ReNcell CX (cell line): ENCODE measurements around the genes PAN2, PTGES3 and LRP1.

DNA sequence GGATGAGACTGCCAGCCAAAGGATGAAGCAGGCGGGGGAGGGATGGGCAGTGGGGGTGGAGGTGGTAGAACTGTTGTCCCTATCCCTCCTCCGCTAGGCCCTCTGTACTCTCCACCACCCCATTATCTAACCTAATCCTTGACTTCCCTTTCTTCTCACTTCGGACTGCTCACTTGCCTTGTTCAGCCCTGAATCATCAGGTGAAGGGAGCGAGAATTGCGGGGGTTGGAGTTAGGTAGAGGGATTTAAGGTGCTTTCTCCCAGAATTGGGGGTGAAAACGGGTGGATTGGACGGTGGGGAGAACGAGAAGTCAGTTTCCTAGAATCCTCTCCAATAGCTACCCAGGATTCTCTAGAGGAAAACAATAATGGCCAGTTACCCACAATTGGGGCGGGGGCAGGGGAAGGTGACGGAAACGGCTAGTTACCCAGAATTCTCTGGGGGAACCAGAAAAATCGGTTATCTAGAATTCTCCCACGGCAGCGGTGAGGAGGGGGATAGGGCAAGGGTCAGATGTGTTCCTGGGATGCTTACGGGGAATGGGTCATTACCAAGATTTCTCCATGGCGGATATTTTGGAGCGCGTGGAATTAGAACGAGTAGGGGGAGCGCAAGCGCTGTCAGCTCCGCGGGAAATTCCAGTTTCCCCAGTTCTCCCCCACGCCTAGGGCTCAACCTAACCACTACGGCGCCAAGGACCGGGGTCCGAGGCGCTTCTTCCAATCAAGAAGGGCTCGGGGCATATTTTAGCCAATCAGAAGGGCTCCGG lies at the start of gene PAN2:
Gene PAN2, minus strand, starts transcription at position 691 of the 770 bp plus-strand sequence.
- PRO-cap = bidirectional peak, plus-strand start at position 469 of the sequence, minus-strand start at position 364 of the sequence; bidirectional peak, plus-strand start outside the sequence, minus-strand start at position 641 of the sequence

DNA sequence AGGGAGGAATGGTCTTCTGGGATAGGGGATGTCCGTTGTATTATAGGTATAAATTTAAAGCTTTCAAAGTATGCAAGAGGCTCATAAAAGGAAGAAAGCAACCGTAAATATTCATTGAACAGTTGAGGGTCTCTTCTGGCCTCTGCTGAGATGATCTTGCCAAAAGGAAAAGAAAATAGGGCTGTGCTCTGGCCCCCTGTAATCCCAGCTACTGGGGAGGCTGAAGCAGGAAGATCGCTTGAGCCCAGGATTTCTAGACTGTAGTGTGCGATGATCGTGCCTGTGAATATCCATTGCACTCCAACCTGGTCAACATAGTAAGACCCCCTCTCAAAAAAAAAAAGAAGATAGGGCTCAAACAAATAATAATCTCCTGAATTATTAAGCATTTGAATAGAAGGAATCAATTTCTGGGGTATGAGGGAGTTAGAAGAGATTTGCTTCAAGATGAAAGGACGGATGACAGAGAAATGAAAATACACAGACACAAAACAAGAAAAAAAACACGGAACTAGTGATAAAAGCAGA lies 548 bp upstream of the TIMELESS start:
- PRO-cap = no peak

- PRO-cap = no peak
Measured at GRCh38 chr12:56631786-56632028, 1.6 kb upstream of the BAZ2A start.

GRCh38 chr12:56682255-56683286 lies 5.5 kb downstream of the PTGES3 start:
- PRO-cap = no peak

- PRO-cap = no peak
Measured at GRCh38 chr12:56686878-56687712, 989 bp downstream of the PTGES3 start.

DNA sequence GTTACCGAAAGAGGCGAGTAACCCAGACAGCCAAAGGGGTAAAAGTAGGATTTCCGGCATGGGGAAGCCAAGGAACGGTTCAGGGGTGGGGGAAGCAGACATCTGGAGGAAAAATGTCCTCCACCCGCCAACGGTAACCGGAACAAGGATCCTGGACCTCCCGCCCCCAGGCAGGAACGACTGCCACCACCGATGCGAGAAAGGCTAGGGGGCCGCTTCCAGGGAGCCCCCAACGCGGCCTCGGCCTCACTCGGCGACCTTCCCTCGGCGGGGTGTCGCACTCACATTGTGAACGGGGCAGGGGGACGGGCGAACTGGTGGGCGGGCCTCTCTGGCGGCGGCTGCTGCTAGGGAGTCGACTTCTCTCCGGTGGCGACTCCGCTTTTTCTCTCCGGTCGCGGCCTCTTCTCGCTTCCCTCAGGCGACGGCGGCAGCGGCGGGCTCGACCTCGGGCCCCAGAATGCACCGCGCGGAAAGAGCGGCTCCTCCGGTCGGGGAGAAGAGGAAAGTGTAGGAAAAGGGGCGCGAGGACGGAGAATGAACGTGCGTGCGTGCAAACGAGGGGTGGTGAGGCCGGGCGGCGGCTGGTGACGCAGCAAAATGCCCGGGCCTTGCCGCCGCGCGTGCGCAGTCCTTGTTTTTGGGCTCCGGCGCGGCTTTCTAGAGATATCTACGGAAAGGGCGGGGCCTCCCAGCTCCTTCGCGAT lies at the start of gene PTGES3:
Gene PTGES3, minus strand, starts transcription at position 572 of the 707 bp plus-strand sequence.
- PRO-cap = bidirectional peak, plus-strand start at position 337 of the sequence, minus-strand start at position 277 of the sequence; bidirectional peak, plus-strand start outside the sequence, minus-strand start at position 456 of the sequence

DNA sequence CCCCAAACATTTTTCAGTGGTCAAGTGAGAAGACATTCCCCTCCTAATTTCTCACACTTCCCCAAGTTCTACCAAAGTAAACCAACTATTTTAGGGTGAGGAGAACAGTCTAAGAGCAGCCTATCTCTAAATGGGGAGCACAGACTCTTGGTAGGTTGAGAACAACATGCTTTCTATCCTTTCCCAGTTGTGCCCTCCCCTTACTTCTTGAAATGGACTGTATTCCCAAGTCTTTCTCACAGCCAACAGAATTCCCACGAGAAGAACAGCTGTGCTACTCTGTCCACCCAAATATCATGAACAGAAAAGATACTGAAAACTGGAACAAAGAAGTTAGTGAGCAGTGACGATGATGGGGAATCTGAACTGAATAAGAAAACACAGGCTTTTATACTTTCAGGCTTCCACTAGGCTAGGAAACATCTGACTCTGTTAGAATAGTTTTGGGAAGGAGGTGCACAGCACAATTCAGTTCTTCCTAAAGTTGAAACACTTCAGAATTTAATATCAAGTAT lies 3.4 kb downstream of the NACA start:
- PRO-cap = no peak

GRCh38 chr12:56770749-56771076 lies 7.6 kb downstream of the HSD17B6 start:
- PRO-cap = no peak

DNA sequence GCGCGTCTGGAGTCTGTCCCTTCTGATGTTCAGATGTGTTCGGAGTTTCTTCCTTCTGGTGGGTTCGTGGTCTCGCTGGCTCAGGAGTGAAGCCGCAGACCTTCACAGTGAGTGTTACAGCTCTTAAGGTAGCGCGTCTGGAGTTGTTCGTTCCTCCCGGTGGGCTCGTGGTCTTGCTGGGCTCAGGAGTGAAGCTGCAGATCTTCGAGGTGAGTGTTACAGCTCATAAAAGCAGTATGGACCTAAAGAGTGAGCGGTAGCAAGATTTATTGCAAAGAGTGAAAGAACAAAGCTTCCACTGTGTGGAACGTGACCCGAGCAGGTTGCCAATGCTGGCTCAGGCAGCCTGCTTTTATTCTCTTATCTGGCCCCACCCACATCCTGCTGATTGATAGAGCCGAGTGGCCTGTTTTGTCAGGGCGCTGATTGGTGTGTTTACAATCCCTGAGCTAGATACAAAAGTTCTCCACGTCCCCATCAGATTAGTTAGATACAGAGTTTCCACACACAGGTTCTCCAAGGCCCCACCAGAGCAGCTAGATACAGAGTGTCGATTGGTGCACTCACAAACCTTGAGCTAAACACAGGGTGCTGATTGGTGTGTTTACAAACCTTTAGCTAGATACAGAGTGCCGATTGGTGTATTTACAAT lies 31.9 kb downstream of the HSD17B6 start:
- PRO-cap = no peak

GRCh38 chr12:56985679-56986094 lies 8.6 kb upstream of the GPR182 start:
- PRO-cap = no peak

DNA sequence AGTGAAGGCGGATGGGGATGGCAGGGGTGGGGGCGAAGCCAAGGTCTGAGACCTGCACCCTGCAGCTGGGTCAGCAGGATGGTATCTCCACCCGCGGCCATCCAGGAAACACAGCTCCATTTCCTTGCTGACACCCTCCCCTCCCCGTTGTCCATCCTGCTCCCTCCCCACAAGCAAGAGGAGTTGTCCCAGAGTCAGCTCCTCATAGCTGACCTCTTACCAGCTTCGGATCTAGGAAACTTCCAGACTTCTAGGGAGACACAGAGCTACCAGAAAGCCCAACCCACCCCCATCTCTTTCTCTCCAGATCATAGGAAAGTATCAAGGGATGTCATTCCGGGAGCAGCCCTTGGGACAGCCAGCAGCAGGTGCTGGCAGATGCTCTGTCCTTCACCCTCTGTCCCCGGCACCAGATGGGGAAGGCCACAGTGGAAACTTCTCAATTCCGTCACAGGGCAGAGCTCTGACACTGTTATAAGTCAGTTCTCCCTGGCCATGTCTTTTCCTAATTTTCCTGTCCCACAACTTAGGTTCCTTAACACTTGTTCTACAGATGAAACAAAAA lies 2.8 kb downstream of the GPR182 start:
- PRO-cap = no peak

DNA sequence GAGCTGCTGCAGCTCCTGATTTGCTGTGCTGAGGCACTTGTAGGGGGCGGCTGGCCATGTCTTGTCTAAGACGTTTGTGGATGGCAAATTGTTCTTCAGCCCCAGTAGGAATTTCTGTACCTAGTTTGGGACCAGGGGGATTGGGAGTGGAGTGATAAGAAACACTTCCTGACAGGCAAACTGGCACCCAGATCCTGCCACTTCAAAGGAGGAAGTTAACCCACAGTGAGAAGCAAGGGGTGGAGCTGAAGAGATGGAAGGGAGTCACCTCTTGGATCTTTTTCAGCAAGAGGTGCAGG lies 14.7 kb upstream of the TAC3 start:
- PRO-cap = no peak

DNA sequence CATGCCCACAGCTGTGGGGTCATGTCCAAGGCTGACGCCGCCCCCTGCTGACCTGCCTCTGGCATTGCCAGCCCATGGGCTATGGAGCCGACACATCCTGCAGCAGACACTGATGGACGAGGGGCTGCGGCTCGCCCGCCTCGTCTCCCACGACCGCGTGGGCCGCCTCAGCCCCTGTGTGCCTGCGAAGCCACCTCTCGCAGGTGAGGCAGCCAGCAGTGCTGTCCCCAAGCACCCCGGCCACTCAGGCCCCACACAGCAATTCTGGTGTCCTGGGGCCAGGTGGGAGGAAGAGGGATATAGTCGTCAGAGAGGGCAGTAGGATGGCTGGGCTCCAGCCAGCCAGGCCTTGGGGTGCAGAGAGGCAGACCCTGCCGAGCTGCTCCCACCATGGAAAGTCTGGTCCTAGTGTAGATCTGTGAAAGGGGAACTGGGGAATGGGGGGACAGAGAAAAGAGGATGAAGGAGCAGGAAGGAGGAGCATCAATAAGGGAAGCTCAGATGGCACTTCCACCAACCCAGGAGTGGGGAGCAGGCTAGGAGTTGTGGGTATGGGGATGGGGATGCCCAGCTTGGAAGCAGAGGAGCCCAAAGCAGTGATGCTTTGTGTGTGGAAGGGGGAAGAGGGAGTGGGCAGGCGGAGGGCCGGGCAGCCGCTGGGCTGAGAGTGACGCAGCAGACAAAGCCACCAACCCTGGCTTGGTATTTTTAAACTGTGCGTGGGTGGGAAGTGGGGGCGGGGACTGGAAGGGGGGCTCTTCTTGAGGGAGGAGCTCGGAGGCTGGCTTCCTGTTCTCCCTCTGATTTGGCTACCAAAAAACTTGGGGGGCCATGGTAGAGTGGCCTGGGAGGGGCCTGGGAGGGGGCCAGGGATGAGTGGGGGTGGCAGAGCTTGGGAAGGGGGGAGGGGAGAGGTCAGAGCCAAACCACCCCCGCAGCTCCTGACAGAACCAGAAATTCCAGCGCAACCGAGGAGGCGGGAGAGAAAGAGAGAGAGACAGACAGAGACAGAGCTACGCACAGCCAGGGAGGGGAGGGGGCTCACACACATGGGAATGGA lies 4.8 kb downstream of the NAB2 start:
- PRO-cap = no peak

- PRO-cap = bidirectional peak, plus-strand start at chr12:57128494, minus-strand start at chr12:57128336
Measured at GRCh38 chr12:57128193-57129235, at the start of gene LRP1. Gene LRP1 (plus strand): TSS chr12:57128483.

DNA sequence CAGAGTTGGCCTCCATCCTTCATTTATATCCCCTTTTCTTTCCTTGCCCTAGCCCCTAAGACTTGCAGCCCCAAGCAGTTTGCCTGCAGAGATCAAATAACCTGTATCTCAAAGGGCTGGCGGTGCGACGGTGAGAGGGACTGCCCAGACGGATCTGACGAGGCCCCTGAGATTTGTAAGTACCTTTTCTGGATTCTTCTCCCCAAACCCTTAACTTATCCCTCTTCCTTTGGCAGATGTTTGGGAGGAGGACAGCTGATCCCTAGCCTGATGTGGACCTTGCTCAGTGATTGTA lies 10.1 kb downstream of the LRP1 start:
- PRO-cap = no peak

DNA sequence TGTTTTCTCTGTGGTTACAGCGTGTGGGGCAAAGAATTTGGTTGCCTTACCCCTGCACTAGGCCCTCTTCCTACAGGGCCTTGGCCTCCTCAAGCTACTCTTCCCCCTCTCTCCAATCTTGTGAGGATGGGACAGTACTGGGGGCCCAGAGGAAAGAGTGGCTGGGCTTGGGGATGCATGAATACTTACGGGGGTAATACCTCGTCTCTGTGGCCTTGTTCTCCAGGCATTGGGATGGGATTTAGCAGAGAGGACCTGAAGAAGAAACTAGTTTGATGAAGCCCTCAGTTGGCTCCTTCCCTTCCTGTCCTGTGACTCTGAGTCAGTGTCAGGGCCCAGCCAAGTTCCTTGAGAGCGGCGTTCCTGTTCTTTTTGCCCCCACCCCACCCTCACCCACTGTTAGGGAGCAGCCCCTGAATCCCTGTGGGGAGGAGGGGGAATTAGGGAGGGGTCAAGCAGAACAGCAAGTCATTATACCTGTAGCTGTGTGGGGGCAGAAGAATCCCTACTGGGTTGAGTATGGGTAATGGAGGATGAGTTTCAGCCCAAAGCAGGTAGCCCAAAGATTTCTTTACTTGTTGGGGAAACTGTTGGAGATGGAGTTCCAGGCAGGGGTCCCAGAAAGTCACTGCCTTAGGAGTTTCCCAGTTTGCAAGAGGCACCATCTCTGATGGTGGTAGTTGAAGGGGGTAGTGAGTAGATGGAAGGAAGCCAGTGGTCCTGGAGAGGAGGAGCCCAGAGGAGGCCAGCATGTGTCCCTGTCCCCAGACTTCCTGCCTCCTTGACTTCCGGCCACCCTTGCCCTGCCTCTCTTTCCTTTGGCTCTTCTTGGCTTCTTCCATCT lies 24.5 kb downstream of the LRP1 start:
- PRO-cap = unidirectional peak, plus-strand start at position 140 of the sequence

DNA sequence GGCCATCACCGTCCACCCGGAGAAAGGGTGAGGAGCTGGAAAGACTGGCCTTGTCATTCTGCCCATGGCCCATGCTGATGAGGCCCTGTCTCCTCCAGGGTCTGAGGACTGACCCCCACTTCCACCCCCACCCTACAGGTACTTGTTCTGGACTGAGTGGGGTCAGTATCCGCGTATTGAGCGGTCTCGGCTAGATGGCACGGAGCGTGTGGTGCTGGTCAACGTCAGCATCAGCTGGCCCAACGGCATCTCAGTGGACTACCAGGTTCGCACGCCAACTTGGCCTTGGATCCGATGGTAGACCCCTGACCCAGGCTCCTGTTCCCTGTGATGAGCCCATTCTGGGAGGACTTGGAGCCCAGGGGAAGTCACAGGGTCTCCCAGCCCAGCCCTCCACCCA lies 32.4 kb upstream of the NXPH4 start:
- PRO-cap = no peak

DNA sequence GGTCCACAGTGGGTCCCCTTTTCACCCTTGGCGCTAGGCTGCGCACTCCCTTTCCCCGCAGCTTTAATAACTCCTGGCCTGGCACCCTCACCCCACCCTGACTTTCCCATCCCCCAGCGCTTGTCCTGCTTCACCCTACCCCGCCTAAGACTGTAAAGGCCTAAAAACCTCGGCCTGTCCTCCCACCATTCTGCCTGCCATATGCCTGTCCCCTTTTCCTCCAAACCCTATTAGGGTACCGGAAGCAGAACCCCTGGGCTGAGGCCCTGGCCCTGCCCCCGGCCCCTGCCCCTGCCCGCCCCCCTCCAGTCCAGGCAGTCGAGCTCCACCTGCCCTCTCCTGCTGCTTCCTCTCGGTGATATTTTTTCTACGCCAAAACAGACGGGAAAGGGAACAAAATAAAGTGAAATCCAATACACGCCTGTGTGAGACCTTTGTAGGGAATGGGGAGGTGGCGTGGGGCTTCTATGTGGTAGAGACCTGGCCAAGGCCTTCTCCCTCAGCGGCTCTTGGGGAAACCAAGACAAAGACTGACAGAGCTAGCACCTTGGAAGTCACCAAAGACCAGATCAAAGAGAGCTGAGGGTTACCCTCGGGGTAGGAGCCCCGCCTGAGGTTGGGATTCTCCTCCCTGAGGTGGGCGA lies 3.4 kb upstream of the SHMT2 start:
- PRO-cap = no peak

DNA sequence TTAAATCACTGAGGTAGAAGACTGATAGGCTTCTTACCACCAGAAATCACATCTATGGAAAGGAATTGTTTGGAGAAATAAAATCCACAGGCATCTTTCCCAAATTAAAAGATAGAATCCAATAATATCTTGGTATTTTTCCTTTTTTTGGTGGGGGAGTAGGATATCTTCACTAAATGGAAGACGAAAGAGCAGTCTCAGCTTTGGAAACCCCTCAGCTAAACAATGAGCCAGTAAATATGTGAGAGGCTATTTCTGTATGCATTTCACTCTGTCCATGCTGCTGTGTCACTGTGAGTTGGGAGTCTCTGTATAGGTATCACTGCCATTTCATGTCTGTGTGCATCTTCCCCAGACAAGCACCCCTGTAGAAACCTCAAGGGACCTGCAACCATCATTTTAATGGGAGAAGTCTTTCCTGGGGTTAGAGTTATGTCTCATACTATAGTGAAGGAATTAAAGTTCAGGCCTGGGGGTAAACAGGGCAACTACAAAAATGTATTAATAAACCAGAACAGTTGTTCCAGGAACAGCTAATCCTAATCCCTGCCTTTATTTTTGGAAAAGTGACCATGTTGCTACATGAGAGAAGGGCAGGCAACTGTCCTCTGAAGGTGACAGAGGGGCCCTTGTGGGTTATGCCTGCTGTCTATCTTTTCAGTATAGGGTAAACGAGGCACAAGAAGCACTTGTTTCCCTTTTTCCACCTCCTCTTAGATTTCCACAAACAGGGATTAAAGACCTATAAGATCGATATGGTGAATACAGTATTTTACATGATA lies 11.3 kb upstream of the STAC3 start:
- PRO-cap = no peak

DNA sequence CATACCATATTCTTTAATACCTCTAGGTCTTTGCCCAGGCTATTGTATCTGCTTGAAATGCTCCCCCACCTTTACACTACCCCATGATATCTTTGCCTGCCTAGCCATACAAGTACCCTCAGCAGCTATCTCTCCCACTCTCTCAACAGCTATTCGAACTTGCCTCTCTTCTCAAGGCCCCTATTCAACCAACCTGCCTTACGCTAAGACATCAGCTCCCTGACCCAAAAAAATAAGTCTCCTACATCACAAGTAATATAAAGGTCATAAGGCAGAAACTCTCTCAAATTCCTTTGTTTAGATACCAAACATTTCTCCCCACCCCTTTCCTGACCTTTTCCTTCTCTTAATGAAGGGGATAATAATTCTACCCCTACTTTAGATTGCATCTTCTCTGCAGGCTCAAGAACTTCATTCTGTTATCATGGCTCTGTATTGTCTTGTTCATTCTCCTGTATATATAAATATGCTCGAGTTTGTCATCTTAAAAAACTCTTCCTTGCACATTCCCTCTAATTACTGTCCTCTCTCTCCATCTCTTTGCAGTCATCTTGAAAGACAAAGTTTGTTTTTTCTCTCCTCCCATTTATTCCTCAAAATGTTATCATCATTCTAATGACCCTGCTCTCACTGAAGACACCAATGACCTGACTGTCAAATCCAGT lies 11.0 kb downstream of the R3HDM2 start:
- PRO-cap = no peak